Psoas muscle (tissue), 2 donors: ENCODE measurements around a stretch of chr9.

- PRO-cap, 2 experiments = peak in 1 of 2 experiments; most common plus-strand start chr9:41358343 (in 1)
Observed at GRCh38 chr9:41358192-41358618, 169.1 kb upstream of the ZNG1F start.

- PRO-cap, 2 experiments = no peak in any of the 2 experiments
Observed at GRCh38 chr9:41653996-41654902, 465.1 kb upstream of the ZNG1F start.

GRCh38 chr9:41663555-41663940 lies 465.7 kb downstream of the CNTNAP3B start:
- PRO-cap, 2 experiments = no peak in any of the 2 experiments

GRCh38 chr9:42129888-42130182 lies 609 bp upstream of the CNTNAP3B start:
- PRO-cap, 2 experiments = no peak in any of the 2 experiments

DNA sequence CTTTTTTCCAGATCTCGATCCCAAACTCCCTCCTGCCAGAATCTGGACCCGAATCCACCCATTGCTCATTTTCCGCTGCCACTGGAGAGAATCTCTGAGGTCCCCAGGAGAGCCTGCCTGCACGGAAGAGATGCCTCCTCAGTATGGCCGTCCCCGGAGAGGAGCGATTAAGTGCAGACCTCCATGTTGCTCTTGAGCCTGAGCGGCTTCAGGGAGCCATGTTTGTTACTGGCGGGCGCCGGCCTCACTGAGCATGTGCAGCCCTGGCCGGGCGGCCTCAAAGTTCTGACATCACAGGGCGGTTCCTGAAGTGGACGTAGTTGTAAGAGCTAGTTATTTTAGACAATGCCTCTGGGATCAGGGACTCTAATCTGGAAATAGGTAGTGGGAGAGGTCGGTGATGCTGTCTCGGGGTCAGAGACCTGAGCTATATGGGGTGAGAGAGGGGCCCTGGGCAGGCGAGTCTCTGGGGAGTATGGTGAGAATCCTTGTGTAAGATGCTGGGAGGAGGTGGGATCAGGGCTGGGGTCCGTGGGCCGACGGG lies 542.1 kb downstream of the SPATA31A6 start:
- PRO-cap, 2 experiments = no peak in any of the 2 experiments

DNA sequence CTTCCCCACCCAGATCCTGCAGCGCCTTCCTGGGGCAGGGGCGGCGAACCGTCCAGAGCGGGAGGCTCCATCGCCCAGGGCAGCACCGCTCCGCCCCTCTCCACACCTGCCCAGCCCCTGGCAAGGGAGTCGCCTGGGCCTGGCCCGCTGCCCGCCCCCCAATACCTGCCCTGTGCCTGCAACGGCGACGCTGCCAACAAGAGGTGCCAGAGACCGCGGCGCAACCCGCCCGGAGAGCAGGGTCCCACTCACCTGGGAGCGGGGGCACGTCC lies 1641.1 kb downstream of the SPATA31A7 start:
- PRO-cap, 2 experiments = no peak in any of the 2 experiments

DNA sequence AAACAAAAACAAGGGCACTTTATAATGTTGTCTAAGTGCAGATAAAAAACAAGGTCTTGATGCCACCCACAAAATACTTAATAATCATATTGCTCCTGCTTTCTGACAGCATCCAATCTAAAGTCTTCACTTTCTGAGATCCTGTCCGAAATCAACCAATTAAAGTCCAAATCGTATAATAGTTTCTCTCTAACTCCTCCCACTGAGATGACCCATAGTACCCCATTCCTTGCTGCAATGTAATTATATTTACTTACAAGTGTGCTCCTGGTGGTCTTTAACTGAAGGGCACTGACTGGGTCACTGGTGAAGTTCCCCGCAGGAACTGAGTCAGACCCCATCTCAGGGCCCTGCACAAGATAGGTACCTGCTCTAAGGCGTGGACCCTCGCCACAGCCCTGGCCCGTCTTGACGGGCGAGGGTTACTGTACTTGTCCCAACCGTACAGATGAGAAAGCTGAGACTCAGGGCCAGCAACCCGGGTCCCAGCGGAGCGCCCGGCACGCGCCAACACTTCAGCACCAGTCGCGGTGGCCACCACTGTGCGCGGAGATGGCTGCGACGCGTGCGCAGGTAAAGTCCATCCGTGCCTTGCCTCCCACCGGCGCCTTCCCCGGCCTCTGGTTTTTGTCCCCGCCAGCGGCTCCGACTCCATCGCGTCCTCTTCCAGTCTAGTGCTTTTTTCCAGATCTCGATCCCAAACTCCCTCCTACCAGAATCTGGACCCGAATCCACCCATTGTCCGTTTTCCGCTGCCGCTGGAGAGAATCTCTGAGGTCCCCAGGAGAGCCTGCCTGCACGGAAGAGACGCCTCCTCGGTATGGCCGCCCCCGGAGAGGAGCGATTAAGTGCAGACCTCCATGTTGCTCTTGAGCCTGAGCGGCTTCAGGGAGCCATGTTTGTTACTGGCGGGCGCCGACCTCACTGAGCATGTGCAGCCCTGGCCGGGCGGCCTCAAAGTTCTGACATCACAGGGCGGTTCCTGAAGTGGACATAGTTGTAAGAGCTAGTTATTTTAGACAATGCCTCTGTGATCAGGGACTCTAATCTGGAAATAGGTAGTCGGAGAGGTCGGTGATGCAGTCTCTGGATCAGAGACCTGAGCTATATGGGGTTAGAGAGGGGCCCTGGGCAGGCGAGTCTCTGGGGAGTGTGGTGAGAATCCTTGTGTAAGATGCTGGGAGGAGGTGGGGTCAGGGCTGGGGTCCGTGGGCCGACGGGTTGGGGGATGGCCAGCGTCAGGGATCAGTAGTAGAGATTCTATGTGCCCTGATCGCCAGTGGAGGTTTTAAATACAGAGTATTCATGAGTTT lies 1707.8 kb downstream of the SPATA31A7 start:
- PRO-cap, 2 experiments = no peak in any of the 2 experiments

GRCh38 chr9:63384673-63385402 lies 1900.2 kb downstream of the FOXD4L5 start:
- PRO-cap, 2 experiments = no peak in any of the 2 experiments

GRCh38 chr9:63780895-63781248 lies 1504.1 kb downstream of the FOXD4L5 start:
- PRO-cap, 2 experiments = no peak in any of the 2 experiments

- PRO-cap, 2 experiments = no peak in any of the 2 experiments
Observed at GRCh38 chr9:65382591-65383366, 97.8 kb upstream of the FOXD4L5 start.

GRCh38 chr9:65811244-65811874 lies 74.4 kb downstream of the FOXD4L4 start:
- PRO-cap, 2 experiments = no peak in any of the 2 experiments

DNA sequence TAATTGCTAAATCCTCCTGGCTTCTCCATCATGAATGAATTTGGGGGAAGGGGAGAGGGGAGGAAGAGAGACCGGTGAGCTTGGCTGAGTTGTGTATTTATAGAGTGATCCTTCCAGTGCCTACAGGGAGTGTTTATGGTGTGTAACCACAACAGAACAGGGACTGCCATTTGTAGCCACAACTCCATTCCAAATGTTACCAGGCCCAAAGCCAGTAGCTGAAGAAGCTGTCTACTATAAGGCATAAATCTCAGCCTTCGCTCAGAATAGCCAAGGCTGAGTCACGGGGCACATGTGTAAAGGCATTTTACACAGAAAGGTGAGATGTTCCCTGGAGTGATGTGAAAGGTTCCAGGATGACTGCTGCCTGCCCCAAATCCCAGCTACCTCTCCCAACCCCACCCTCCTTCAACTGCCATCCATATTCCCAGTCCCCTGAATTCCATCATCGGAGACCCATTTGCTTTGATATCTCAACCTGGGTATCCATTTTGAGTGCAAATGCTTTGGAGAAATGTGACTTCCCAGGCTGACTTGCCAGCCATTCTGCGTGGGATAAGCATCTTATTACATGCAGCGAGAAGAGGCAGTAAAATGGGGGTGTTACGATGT lies 2.4 kb downstream of the TMEM252 start:
- PRO-cap, 2 experiments = no peak in any of the 2 experiments

DNA sequence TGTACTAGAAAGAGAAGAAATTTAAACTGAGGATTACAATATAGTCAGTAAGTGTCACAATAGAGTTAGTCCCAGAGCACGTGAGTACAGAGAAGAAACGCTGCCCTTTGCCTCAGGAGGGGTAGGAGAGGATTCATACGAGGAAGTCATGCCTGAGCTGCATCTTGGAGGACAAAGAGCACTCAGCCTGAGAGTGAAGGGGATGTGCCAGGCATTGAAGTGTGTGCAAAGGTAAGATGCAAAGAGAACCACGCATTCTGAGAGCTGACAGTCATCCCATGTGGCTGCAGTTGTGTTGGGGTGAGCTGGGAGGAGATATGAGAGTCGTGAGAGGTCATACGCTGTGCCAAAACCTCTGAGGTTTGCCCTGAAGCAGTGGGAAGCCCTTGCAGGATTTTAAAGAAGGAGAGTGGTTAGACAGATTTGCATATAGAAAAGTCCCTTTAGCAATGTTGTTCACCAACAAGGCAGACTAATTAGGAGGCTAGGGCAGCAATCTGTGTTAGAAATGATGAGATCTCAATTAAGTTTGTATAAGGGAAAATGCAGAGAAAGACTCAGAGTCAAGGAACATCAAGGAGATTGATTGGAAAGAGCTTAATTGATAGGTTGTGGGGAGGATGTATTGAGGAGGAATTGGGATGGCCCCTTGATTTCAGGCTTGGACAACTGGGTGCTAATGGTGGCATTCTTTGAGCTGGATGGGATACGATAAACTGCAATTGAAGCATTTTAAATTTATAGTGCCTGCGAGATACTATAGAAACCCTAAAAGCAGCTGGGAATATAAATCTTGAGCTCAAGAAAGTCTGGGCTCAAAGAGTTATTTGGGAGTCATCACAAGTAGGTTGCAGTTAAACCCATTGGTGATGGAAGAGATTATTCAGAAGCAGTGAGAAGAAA lies 22.9 kb downstream of the PABIR1 start:
- PRO-cap, 2 experiments = no peak in any of the 2 experiments

DNA sequence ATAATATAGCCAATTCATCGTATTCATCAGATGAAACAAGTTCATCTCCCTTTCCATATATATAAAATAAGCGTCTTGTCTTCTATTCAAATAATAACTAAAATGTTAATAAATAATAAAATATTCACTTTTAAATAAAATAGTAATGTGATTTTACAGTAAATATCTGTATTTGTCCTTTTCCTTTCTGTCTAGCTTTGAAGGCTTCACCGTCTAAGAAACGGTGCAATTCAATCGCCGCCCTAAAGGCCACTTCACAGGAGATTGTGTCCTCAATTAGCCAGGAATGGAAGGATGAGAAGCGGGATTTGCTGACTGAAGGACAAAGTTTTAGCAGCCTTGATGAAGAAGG lies 79.2 kb downstream of the PRKACG start:
- PRO-cap, 2 experiments = no peak in any of the 2 experiments

- PRO-cap, 2 experiments = no peak in any of the 2 experiments
Observed at GRCh38 chr9:69093439-69094020, 58.0 kb downstream of the FXN start.

- PRO-cap, 2 experiments = no peak in any of the 2 experiments
Observed at GRCh38 chr9:69120924-69121620, 53.0 kb upstream of the TJP2 start.

DNA sequence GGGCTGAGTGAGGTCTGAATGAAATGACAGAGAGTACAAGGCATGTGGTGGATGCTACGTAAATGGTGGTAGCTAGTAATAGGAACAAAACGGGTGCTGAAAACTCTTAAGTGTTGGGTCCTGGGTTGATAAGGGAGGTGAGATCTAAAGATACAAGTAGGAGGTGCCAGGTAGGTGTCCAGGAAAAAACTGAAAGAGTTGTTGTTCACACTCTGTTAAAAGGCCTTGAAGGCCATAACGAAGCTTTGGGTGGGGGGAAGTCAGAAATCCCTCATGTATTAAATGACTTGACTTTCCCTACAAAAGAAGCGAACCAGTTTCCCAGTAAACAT lies 2.1 kb downstream of the TJP2 start:
- PRO-cap, 2 experiments = no peak in any of the 2 experiments

DNA sequence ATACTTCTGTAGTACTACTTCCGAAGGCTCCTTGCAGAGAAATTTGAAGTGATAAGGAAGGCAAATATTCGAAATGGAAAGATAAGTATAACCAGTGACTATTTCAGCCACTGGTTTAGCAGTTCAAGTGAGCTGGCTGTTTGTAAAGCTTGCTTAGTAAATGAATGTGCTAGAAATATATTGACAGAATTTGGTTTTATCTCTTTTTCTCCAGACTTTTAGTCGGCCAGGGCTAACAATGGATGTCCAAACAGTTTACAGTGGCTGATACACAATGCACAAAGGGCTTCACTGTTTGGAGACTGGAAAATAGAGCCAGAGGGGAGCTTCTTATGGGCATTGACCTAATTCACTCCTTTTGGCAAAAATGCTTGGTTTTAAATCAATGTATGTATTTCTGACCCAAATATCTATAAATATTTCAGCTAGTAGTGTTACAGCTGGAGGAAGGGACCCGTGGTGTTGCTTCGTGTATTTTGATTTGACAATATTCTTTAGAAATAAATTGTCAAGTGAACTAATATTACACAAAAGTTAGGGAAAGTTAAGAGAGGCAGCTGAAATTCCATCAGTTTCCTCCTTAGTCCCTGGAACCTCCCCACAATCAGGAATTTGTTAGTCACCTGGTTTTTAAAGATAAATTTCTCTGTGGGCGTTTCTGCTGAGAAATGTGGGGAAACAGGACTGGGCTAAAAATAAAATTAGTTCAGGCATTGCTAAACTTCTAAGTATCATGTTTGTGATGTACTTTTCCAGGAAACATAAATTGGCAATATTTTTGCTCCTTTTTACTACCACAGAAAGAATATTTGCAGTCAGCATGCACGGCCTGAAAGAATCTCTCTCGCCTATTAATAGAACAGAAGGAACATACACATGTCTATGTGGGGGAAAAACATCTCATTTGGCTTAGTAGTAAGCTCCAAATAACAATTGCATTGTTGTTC lies 12.5 kb downstream of the TJP2 start:
- PRO-cap, 2 experiments = no peak in any of the 2 experiments

DNA sequence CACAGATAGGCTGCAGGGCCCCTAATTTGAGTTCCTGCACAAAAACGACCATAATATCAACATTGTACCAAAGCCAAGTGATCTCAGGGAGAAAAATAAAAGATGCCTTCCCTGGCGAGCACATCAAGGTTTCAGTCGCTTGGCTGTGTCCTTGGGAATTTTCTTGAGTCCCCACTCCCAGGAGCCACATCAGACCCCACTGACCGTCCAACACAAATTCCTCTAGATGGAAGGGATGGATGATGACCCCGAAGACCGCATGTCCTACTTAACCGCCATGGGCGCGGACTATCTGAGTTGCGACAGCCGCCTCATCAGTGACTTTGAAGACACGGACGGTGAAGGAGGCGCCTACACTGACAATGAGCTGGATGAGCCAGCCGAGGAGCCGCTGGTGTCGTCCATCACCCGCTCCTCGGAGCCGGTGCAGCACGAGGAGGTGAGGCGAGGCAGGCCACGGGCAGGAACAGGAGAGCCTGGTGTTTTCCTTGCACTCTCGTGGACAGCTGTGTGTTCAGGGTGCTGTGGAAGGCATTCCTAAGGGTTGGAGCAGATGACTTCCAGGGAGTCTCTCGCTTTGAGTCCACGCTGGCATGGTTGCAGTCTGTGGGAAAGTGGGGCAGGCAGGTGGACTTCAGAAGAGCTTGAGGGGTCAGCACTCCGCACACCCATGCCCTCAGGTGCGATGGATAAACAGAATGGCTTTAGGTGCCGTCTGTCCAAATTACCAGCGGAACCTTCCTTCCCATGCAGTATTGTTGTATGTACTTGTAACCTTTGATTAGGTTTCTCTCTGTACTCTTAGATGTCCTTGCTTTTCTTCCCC lies 73.9 kb downstream of the TJP2 start:
- PRO-cap, 2 experiments = no peak in any of the 2 experiments

DNA sequence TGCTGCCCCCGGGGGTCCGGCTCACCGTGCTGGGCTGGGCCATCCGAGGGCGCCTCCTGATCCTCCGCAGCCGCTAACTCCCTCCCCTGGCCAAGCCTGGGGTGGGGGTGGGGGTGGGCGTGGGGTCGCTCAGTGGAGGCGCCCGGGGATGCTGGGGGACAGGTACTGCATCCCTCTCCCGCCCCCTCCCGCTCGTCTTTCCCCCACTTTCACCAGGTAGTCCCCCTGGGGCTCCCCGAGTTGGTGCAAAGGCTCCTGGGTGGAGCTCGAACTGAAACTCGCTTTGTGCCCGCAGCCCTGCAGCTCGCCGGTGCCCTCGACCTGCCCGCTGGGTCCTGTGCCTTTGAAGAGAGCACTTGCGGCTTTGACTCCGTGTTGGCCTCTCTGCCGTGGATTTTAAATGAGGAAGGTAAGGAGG lies 650 bp downstream of the MAMDC2 start:
- PRO-cap, 2 experiments = no peak in any of the 2 experiments